Lung (tissue), 4 donors: ENCODE measurements around the genes PKLR and RUSC1.

- PRO-cap = no peak
- RAMPAGE, long total RNA = no peak
- RRBS = no CpG with 5 or more reads among the region's 12 CpGs
Observed at GRCh38 chr1:155206903-155207638, 626 bp downstream of the THBS3 start.

- PRO-cap = no peak
- RAMPAGE, long total RNA = no peak
- RRBS = no CpG with 5 or more reads among the region's 5 CpGs
Observed at GRCh38 chr1:155301262-155301722, at the start of gene PKLR. Gene PKLR, minus strand, starts transcription at chr1:155301438.

GRCh38 chr1:155320264-155320995 is at the start of gene RUSC1:
Gene RUSC1, plus strand, starts transcription at chr1:155320894.
- PRO-cap = bidirectional peak, plus-strand start at chr1:155321023, minus-strand start at chr1:155320767
- RAMPAGE, long total RNA = no peak
- RRBS = 10% methylated on average over 6 of the region's 33 CpGs

GRCh38 chr1:155456571-155456999 is 106.0 kb downstream of the ASH1L start:
- PRO-cap = no peak
- RAMPAGE, long total RNA = no peak
- RRBS = no CpG with 5 or more reads among the region's 2 CpGs

DNA sequence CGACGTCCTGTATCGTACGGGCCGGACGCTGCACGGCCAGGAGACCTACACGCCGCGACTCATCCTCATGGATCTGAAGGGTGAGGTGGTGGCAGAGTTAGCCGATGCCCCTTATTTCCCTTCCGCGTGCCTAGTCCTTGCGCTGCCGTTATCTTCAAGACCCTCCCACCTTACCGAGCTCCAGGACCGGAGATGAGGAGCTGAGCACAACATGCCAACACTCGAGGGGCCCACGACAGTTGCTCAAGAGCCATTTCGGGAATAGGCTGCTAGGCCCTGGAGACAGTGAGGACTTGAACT is 413 bp downstream of the MSTO1 start:
- PRO-cap = no peak
- RAMPAGE, long total RNA = no peak
- RRBS = no CpG with 5 or more reads among the region's 20 CpGs

GRCh38 chr1:155689227-155689580 is 313 bp downstream of the DAP3 start:
- PRO-cap = no peak
- RAMPAGE, long total RNA = no peak
- RRBS = no CpG with 5 or more reads among the region's 16 CpGs

DNA sequence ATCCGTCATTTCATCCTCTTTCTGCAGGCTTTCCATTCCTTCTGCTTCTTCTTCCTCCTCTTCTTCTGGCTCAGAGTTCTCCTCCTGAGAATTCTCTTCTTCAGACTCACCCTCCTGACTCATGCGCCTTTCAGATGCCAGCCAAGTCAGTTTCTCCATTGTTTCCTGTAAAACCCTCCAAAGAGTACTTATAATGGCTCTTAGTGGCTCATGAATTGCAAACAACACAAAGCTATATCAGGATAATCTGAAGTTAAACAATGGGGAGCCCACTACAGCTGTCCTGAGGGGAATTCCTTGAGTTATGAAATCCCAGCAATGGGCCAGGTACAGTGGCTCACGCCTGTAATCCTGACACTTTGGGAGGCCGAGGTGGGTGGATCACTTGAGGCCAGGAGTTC is 74.5 kb downstream of the DAP3 start:
- PRO-cap = no peak
- RAMPAGE, long total RNA = no peak
- RRBS = no CpG with 5 or more reads among the region's 4 CpGs

GRCh38 chr1:155765246-155765779 is 76.4 kb downstream of the DAP3 start:
- PRO-cap = no peak
- RAMPAGE, long total RNA = no peak
- RRBS = no CpG with 5 or more reads among the region's 7 CpGs

DNA sequence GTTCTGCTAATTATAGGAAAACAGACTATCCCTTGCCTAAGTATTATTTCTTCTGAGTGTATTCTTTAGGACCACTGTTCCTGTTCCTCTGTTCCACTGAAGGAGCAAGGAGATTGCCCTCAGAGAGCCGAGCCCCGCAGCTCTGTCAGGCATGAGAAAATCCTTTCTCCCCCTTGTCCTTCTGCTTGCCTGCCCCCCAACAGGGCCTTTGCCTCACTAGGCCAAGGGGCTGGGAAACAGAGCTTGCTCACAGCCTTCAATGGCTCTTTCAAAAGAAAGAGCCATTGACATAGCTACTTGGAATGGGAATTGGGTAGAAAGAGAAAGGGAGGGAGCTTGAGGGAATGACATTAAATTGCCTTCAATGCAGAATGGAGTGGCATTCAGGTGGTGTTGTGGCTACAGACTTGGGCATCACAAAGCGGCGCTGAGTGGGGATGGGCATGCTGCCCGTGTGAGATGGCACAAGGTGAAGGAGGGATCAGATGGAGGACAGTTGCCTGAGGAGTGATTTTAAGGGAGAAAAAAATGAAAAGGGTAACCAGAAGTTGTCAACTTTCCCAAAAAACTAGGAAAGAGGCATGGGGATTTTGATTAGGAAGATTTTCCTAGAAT is 13.2 kb downstream of the SYT11 start:
- PRO-cap = no peak
- RAMPAGE, long total RNA = no peak
- RRBS = no CpG with 5 or more reads among the region's 5 CpGs

- PRO-cap = no peak
- RAMPAGE, long total RNA = no peak
- RRBS = no CpG with 5 or more reads among the region's 24 CpGs
Observed at GRCh38 chr1:155933592-155934323, 455 bp downstream of the KHDC4 start.

DNA sequence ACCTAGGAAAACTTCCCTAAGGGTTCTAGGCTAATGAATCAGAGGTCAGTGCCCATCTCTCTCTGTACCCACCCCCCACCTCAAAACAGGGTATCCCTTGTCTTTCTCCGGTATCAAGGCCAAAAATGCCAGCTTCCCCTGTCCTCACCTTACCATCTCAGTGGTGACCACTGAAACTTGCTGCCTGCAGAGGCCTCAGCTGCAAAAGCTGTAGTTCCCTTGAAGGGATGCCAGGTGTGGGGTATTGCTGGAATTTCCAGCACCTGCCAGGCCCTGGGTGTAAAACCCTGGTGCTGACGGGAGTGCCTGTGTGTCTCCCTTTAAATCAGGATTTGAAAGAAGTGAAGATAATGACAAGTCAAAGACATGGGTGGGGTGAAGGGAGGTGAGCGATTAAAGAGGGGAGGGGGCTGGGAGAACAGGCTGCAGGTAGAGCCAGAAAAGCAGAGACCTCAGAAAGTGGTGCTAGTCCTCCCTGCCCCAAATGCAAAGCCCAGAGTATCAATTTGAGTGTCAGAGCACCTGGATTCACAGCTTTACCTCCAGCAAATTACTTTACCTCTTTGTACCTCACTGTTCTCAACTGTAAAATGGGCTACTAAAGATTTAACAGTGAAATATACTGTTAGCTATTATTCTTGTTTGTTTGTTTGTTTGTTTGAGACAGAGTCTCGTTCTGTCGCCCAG is 1.9 kb downstream of the RXFP4 start:
- PRO-cap = no peak
- RAMPAGE, long total RNA = no peak
- RRBS = no CpG with 5 or more reads among the region's 5 CpGs

- PRO-cap = no peak
- RAMPAGE, long total RNA = no peak
- RRBS = no CpG with 5 or more reads among the region's 8 CpGs
Observed at GRCh38 chr1:155978983-155979433, 661 bp upstream of the ARHGEF2 start.

GRCh38 chr1:156011192-156011445 is 9.6 kb downstream of the SSR2 start:
- PRO-cap = no peak
- RAMPAGE, long total RNA = no peak
- RRBS = no CpG with 5 or more reads among the region's 3 CpGs

- PRO-cap = no peak
- RAMPAGE, long total RNA = no peak
- RRBS = 48% methylated on average over 2 of the region's 6 CpGs
Observed at GRCh38 chr1:156073200-156074265, 8.7 kb downstream of the MEX3A start.

DNA sequence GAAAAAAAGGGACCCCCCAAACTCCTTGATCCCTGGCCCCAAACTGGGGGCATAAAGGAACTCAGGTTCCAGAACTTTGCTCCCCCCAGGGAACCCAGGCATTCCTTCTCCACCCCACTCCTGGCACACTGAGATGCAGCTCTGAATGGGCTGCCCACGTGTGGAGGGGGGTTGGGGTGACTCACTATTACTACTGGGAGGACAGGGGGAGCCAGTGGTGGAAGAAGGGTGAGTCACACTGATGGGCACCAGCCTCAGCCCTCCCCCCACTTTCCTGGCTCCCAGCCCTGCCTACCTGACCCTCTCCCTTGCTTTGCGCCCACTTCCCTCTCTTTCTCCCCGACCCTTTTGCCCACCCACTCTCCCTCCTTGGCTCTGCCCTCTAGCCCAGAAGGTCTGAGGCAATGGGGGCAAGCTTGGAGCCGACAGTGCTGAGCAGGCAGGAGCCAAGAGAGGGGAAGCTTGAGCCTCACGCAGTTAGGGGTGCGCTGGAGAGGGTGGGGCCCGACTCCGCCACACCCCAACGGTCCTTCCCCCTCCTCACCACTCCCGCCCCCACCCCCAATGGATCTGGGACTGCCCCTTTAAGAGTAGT is 357 bp upstream of the LMNA start:
- PRO-cap = bidirectional peak, plus-strand start outside the sequence, minus-strand start at position 559 of the sequence
- RAMPAGE, long total RNA = no peak
- RRBS = no CpG with 5 or more reads among the region's 10 CpGs

DNA sequence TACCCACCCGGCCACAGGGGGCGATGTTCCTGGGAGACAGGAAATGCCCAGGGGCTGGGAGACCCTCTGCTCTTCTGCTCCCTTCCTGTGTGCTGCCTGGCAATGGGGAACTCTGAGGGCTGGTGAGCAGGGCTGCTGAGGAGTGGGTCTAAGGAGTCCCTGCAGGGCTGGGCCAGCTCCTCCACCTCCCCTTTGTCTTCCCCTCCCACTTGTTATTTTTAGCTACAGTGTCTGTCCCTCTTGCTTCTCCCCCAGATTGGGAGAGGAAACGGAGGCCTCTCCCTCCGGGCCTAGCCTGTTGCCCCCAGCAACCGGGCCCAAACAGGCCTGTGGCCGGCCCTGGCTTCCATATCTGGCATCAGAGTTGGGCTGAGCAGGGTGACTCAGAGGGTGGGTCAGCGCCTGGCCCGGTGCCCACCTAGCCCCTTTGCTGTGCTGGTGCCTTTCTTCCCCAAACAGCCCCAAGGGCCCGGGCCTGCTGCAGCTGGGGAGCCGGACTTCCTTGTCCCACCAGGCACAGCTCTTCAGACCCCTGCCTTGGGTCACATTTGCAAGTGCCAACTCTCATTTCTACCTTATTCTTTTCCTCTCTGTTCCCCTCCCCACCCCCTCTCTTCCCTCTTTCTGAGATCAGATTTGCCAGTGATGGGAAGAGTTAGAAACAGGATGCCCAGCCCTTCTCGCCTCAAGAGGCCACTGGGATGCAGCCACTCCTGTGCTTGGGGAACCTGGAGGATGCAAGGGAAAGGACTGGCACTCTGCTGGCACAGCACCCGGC is 11.8 kb downstream of the LMNA start:
- PRO-cap = no peak
- RAMPAGE, long total RNA = no peak
- RRBS = 4% methylated on average over 4 of the region's 12 CpGs

DNA sequence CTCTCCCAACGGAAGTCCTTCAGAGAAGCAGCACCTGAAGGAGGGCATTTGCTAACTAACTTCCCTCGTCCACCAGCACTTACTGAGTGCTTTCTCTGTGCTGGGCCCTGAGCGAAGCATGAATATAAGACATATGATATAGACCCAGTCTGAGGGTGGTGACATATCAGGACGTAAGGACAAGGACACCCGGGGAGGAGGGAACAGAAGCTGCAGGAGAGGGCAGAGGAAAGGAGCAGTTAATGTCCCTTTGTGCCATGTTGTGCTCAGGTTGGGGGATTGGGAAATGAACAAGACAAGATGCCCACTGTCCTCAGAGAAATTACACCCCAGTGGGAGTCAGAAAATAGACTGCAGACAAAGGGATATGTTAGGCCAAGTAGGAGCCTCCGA is 13.0 kb upstream of the SEMA4A start:
- PRO-cap = no peak
- RAMPAGE, long total RNA = no peak
- RRBS = no CpG with 5 or more reads among the region's 6 CpGs

DNA sequence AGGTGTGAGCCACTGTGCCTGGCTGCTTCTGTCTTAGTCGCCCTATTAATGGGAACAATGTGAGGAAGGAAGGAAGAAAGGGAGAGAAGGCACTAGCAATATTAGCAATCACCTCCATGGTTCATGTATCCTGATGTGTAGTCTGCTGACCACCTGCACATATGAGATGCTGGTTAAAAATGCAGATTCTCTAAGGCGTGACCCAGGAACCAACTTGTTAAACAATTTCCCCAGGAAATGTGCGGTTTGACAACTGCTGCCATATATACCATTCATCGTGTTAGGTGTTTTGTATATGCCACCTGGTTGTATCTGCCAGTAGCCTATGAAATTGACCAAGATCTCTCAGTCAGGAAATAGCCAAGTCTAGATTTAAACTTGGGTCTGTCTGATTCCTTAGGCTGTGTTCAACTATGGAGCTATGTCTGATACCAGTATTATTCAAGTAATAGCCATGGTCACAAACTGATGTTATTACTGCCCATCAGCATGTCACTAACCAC is 4.1 kb downstream of the SEMA4A start:
- PRO-cap = no peak
- RAMPAGE, long total RNA = no peak
- RRBS = no CpG with 5 or more reads among the region's 4 CpGs

DNA sequence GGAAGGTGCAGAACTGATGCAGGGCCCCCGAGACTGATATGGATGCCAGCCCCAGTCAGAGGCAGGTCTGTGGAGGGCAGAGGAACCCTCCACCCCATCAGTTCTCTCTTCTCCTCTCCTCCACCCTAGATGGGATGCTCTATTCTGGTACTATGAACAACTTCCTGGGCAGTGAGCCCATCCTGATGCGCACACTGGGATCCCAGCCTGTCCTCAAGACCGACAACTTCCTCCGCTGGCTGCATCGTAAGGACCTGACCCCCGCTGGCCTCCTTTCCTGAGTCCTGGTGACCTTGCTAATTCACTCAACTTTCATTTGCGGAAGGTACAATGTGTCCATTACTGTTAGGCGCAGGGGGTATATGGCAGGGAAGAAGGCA is 6.9 kb downstream of the SEMA4A start:
- PRO-cap = no peak
- RAMPAGE, long total RNA = no peak
- RRBS = no CpG with 5 or more reads among the region's 8 CpGs

DNA sequence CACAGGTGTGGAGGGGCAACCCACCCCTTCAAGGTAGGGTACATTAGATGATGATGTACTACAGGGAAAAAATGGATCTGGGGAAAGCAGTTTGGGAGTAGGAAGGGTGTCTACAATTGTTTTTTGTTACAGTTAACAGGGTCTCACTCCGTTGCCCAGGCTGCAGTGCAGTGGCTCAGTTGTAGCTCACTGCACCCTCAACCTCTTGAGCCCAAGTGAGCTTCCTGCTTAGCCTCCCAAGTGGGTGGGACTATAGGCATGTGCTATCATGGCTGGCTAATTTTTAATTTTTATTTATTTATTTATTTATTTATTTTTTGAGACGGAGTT is 11.5 kb upstream of the SLC25A44 start:
- PRO-cap = no peak
- RAMPAGE, long total RNA = no peak
- RRBS = no CpG with 5 or more reads among the region's 2 CpGs